ENCODE measurements around the genes ZNG1F, SPATA31A5 and FOXD4L4.

DNA sequence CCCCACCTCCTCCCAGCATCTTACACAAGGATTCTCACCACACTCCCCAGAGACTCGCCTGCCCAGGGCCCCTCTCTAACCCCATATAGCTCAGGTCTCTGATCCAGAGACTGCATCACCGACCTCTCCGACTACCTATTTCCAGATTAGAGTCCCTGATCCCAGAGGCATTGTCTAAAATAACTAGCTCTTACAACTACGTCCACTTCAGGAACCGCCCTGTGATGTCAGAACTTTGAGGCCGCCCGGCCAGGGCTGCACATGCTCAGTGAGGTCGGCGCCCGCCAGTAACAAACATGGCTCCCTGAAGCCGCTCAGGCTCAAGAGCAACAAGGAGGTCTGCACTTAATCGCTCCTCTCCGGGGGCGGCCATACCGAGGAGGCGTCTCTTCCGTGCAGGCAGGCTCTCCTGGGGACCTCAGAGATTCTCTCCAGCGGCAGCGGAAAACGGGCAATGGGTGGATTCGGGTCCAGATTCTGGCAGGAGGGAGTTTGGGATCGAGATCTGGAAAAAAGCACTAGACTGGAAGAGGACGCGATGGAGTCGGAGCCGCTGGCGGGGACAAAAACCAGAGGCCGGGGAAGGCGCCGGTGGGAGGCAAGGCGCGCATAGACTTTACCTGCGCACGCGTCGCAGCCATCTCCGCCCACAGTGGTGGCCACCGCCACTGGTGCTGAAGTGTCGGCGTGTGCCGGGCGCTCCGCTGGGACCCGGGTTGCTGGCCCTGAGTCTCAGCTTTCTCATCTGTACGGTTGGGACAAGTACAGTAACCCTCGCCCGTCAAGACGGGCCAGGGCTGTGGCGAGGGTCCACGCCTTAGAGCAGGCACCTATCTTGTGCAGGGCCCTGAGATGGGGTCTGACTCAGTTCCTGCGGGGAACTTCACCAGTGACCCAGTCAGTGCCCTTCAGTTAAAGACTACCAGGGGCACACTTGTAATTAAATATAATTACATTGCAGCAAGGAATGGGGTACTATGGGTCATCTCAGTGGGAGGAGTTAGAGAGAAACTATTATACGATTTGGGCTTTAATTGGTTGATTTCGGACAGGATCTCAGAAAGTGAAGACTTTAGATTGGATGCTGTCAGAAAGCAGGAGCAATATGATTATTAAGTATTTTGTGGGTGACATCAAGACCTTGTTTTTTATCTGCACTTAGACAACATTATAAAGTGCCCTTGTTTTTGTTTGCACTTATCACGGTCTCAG, 454.0 kb downstream of the SPATA31A1 start:
- PRO-cap, result bidirectional peak, plus-strand start at position 649 of the sequence, minus-strand start at position 670 of the sequence; unidirectional peak, minus-strand start at position 921 of the sequence
CAGE:
- cytosol, long polyA plus RNA, result start-site peak on the minus strand centred at position 957 of the sequence, 45 bp wide, 10 and 25 reads in 2 replicates
- long polyA plus RNA, result no peak
- nucleus, long polyA plus RNA, result no peak

- PRO-cap, result no peak
CAGE:
- cytosol, long polyA plus RNA, result no peak
- long polyA plus RNA, result no peak
- nucleus, long polyA plus RNA, result no peak
These were observed 631.0 kb downstream of the FOXD4L6 start for GRCh38 chr9:40497552-40497818.

- PRO-cap, result no peak
CAGE:
- cytosol, long polyA plus RNA, result no peak
- long polyA plus RNA, result no peak
- nucleus, long polyA plus RNA, result no peak
These were observed 532.5 kb downstream of the FOXD4L6 start for GRCh38 chr9:40596013-40596441.

GRCh38 chr9:41189235-41189568, at the start of gene ZNG1F:
Gene ZNG1F, minus strand, starts transcription at chr9:41189317.
- PRO-cap, result no peak
CAGE:
- cytosol, long polyA plus RNA, result no peak
- long polyA plus RNA, result no peak
- nucleus, long polyA plus RNA, result no peak

DNA sequence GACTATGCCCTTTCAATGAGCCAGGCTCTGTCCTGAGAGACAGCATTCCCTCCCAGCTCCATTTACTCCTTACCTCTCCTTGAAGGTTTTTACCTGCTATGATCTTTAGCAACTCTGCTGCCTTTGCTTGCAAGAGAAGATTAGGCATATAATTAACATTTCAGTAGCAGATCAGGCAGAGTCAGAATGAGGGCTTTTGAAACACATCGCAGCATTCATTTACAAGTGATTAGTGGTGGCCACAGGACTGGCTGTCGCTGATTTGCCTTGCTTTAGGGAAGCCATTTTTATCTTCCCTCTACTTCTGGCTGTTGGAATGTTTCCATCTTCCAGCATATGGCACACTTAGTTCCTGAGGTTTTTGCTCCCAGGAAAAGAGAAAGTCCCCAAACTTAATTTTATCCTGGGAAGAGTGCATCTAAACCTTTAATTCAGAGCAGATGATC, 124.0 kb downstream of the SPATA31A6 start:
- PRO-cap, result no peak
CAGE:
- cytosol, long polyA plus RNA, result no peak
- long polyA plus RNA, result no peak
- nucleus, long polyA plus RNA, result no peak

- PRO-cap, result no peak
CAGE:
- cytosol, long polyA plus RNA, result no peak
- long polyA plus RNA, result no peak
- nucleus, long polyA plus RNA, result no peak
These were observed 942.6 kb downstream of the SPATA31A6 start for GRCh38 chr9:43125856-43126567.

GRCh38 chr9:60914033-60914557, at the start of gene SPATA31A5:
Gene SPATA31A5, plus strand, starts transcription at chr9:60914407.
- PRO-cap, result no peak
CAGE:
- cytosol, long polyA plus RNA, result no peak
- long polyA plus RNA, result no peak
- nucleus, long polyA plus RNA, result no peak

GRCh38 chr9:61856273-61856925, 666.6 kb downstream of the SPATA31A7 start:
- PRO-cap, result no peak
CAGE:
- cytosol, long polyA plus RNA, result no peak
- long polyA plus RNA, result no peak
- nucleus, long polyA plus RNA, result no peak

GRCh38 chr9:62830956-62831227, 1641.1 kb downstream of the SPATA31A7 start:
- PRO-cap, result no peak
CAGE:
- cytosol, long polyA plus RNA, result no peak
- long polyA plus RNA, result no peak
- nucleus, long polyA plus RNA, result no peak

DNA sequence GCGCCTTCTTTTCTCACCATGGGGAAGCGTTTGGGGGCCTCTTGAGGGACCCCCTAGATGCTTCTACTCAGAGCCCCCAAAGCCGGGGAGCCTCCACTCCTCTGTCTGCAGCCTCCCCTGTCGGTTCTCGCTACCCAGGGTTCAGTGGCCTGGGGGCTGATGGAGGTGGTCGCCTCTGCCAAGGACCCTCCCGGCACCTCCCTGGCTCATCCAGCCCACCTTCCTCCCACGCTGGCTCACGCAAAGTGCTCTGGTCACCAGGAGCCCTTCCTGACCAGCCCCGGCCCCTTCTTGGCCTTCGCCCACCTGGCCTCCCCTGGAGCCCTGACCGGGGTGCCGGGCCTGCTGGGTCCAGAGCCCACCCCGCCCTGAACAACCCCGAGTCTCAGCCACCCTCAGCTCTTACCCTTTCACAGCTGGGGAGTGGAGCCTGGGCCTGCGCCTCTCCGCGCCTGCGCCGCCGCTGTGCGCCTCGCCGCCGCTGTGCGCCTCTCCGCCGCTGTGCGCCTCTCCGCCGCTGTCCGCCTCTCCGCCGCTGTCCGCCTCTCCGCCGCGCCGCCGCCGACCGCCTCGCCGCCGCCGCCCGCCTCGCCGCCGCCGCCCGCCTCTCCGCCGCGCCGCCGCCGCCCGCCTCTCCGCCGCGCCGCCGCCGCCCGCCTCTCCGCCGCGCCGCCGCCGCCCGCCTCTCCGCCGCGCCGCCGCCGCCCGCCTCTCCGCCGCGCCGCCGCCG, 1900.2 kb downstream of the FOXD4L5 start:
- PRO-cap, result no peak
CAGE:
- cytosol, long polyA plus RNA, result no peak
- long polyA plus RNA, result no peak
- nucleus, long polyA plus RNA, result no peak

- PRO-cap, result no peak
CAGE:
- cytosol, long polyA plus RNA, result no peak
- long polyA plus RNA, result no peak
- nucleus, long polyA plus RNA, result no peak
These were observed 1503.6 kb downstream of the FOXD4L5 start for GRCh38 chr9:63781286-63781837.

DNA sequence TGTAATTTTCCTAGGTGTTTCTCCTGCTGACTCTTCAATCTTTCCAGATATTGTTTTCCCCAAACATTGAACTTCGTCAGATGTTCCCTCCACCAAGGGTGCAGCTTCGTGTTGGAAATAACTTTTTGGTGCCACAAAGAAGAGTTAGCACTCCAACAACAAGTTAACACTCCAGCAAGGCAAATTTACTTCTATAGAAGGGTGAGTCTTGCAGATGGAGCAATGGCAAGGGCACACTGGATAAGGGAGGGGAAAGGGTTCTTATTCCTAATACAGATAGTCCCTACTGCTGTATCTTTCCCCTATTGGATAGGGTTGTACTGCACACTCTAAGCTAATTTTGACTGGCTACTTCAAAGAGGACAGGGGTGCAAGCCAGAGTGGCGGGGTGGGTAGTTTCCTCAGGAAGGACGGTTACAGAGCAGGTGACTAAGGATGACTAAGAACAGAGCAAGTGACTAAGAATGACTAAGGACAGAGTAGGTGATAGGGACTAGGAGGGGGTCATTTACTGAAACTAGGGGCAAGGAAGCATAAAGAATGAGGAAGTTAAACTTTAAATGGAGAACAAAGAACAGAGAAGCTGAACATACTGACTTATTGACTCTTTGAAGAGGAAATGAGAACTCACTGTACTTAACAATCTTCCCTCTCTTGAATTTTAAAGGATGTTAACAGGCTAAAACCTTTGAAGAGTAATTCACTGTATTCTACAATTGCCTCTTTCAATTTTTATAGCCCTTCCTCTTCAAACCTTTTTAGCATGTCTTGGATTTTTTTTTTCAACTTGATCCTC, 414.5 kb downstream of the FOXD4L5 start:
- PRO-cap, result no peak
CAGE:
- cytosol, long polyA plus RNA, result no peak
- long polyA plus RNA, result no peak
- nucleus, long polyA plus RNA, result no peak

DNA sequence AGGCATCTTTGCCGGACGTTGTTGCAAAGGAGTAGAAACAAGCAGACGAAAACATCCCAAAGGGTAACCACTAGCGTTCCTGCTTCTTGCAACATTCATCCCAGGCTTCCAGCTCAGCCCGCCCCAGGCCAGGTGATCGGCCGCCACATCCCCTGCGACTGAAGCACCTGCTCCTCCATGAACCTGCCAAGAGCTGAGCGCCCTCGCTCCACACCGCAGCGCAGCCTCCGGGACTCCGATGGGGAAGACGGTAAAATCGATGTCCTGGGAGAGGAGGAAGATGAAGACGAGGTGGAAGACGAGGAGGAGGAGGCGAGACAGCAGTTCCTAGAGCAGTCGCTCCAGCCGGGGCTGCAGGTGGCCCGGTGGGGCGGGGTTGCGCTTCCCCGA, at the start of gene FOXD4L4:
Gene FOXD4L4 (plus strand): TSS at position 178 of the 390 bp plus-strand sequence.
- PRO-cap, result no peak
CAGE:
- cytosol, long polyA plus RNA, result no peak
- long polyA plus RNA, result no peak
- nucleus, long polyA plus RNA, result no peak

GRCh38 chr9:65813873-65814702, 77.1 kb downstream of the FOXD4L4 start:
- PRO-cap, result no peak
CAGE:
- cytosol, long polyA plus RNA, result no peak
- long polyA plus RNA, result no peak
- nucleus, long polyA plus RNA, result no peak

DNA sequence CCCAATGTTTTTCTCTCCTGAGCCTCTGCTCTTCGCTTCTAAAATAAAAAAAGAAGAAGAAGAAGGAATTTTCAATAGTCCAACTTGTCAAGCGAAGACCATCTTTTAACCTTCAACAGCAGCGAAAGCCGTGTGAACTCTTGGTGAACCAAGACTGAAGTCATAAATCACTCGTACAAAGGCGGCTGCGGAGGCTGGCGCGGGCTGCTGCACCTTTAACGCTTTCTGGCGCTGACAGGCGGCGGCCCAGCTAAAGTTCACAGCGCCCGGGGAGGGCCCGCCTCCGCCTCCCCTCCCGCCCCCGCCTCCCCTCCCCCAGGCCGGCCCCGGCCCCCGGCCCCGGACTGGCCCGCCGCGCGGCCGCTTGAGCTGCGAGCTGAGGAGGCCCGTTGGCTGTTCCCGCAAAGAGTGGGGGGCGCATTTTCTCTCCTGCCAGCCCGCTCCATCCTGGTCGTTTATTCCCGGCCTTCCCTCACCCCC, 147.4 kb upstream of the ANKRD20A1 start:
- PRO-cap, result no peak
CAGE:
- cytosol, long polyA plus RNA, result no peak
- long polyA plus RNA, result no peak
- nucleus, long polyA plus RNA, result no peak

DNA sequence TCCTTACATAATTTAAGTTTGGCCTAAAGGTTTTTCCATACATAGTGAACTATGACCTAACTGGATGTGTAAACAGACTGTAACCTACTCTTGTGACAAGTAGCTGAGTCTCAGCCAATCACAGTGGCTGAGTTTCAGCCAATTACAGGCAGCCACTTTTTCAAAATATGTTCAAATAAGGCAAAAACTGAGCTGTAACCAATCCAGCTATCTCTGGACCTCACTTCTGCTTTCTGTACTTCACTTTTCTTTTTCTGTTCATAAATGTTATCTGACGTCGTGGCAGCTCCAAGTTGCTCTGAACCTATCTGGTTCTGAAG, 34.6 kb downstream of the TMEM252 start:
- PRO-cap, result no peak
CAGE:
- cytosol, long polyA plus RNA, result no peak
- long polyA plus RNA, result no peak
- nucleus, long polyA plus RNA, result no peak

- PRO-cap, result no peak
CAGE:
- cytosol, long polyA plus RNA, result no peak
- long polyA plus RNA, result no peak
- nucleus, long polyA plus RNA, result no peak
These were observed 10.9 kb downstream of the TMEM252 start for GRCh38 chr9:68529657-68530267.

DNA sequence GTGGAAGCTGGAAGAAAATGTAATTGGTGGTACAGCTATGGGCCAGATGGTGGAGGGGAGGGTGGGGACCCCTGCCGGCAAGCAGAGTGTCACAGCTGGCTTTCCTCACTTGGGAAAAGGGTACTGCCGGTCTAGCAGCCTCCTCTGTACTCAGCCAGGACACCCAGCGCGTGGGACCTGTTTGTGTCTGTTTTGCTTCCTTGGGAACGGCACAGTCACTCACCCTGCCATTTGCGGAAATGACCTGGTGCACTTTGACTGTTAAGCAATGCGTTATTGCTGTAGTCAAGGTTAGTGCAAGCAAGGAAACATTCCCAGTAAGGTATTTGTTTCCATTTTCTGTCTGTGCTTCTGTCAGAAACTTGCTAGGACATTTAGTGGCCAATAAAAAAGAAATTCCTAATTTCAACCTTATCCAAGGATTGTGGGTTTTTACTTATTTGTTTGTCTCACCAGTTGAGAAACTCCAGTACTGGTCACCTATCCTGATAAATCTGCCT, 10.0 kb downstream of the TMEM252 start:
- PRO-cap, result no peak
CAGE:
- cytosol, long polyA plus RNA, result no peak
- long polyA plus RNA, result no peak
- nucleus, long polyA plus RNA, result no peak

GRCh38 chr9:68738352-68738648, 33.3 kb downstream of the PIP5K1B start:
- PRO-cap, result no peak
CAGE:
- cytosol, long polyA plus RNA, result no peak
- long polyA plus RNA, result no peak
- nucleus, long polyA plus RNA, result no peak

DNA sequence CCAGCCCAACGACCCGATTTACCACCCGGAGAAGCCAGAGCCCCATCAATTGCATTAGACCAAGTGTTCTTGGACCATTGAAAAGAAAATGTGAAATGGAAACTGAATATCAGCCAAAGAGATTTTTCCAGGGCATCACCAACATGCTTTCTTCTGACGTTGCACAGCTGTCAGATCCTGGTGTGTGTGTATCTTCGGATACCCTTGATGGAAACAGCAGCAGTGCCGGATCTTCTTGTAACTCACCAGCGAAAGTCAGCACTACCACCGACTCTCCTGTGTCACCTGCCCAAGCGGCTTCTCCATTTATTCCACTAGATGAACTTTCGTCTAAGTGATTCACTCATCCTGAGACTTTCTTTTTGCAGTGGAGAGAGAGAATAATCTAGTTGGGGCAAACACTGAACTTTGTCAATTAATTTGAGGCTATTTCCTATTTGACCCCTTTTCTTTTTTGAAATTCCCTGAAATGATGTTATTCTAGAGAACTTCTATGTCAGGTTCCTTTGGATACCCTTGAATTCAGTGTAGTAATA, 894 bp downstream of the PABIR1 start:
- PRO-cap, result no peak
CAGE:
- cytosol, long polyA plus RNA, result no peak
- long polyA plus RNA, result no peak
- nucleus, long polyA plus RNA, result no peak